Natural killer cell (primary cell): ENCODE results near the gene PPP2R1B.

DNA sequence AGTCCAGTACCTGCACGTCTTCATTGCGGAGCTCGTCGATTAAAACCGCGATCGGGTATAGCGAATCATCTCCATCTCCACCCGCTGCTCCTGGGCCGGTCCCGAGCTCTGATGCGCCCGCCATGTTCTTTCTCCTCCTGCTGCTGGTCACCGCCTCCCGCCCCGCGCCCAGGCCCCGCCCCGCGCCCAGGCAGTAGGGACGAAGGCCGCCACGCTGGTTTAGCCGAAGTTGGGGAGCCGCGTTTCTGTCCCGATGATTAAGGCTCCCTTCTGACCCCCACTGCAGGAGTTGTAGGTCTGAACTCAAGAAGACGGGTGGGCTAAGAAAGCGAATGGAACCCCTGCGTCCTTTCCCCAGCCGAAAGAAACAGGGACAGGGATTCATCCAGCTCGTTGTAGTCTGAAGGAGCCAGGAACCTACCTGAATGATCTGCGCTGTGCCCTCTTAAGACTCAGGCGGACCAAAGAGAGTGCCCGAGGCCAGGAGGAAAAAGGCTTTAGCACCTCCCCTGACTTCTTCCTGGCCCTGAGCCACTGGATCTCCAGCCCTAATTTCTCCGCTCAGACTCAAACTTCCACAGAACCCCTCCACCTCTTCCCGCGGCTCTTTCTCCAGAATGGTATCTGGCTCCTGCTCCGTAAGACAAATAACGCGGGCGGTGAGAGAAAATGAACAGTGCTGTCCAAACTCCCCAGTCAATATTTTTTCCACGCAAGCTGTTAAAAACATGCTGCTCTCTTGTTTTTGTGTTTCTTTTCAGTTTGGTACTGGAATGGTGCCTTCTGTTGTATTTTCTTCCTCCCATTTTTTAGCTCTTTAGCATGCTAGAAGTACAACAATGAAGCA, at the start of gene PPP2R1B:
PPP2R1B (minus strand) TSS at position 152 of the 847 bp plus-strand sequence.
- PRO-cap, result bidirectional peak, plus-strand start at position 193 of the sequence, minus-strand start at position 131 of the sequence

DNA sequence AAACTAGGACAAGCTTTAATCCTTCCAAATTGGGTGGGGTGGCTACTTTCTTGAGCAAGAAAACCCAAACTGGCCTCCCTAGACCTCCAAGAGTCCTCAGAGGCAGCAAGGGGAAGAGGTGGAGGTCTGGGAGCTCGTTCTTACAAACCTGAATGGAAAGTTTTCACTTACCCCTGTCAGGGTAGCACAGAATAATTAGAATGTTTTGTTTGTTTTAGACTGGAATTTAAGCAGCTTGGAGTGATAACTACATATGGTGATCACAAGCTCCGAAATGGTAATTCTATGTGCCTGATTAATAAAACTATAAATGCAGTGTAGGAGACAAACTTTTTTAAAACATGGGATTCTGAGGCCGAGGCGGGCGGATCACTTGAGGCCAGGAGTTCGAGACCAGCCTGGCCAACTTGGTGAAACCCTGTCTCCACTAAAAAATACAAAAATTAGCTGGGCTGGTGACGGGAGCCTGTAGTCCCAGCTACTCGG, 939 bp upstream of the PPP2R1B start:
- PRO-cap, result no peak

GRCh38 chr11:111927408-111927748, 8.7 kb downstream of the C11orf52 start:
- PRO-cap, result no peak

- PRO-cap, result no peak
Observed at GRCh38 chr11:111938041-111939396, 1.4 kb downstream of the DIXDC1 start.

- PRO-cap, result no peak
Observed at GRCh38 chr11:112016911-112017430, 8.2 kb upstream of the DLAT start.

GRCh38 chr11:112025754-112026230, 584 bp downstream of the DLAT start:
- PRO-cap, result no peak

DNA sequence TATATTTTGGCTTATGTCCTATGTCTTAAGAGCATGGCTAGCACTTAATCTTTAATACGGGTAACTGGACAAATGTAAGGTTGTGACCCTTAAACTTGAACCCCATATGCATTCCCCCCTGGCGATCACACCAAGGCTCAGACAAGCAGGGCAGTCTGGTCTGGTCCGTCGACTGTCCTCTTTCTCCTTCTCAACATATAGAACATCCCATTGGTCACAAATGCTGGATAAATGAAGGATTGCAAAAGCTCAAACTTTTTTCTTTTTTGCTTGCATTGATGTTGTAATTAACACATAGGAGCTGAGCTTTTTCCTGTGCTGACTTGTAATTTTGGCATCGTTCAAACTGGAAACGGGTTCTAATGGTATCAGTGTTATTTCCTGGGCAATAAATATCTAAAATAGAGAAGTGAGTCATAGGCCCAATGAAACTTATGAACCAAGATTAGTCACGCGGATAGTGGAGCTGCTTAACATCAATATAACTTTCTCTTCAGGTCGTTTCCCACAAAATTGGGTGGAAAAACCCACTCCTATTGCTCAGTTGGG, 33.6 kb downstream of the SDHD start:
- PRO-cap, result no peak

DNA sequence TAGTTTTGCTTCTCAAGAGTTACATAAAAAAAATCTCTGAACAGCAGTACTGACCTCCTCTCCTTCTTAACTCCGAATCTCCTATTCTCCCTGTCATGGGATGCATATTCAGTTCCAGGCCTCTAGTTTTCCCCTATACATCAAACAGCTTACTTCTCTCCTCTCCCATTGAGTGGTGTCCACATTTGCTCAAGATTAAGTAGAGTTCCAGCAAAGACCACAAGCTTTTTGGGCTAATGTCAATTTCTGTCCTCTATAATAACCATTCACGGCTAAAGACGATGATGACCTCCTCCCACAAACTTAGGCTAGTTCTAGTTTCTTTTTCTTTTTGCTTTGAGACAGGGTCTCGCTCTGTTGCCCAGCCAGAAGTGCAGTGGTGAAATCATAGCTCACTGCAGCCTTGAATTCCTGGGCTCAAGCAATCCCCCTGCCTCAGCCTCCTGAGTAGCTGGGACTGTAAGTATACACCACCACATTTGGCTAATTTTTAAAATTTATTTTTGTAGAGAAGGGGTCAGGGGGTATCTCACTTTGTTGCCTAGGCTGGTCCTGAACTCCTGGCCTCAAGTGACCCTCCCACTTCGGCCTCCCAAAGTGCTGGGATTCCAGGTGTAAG, 19.9 kb downstream of the IL18 start:
- PRO-cap, result no peak

DNA sequence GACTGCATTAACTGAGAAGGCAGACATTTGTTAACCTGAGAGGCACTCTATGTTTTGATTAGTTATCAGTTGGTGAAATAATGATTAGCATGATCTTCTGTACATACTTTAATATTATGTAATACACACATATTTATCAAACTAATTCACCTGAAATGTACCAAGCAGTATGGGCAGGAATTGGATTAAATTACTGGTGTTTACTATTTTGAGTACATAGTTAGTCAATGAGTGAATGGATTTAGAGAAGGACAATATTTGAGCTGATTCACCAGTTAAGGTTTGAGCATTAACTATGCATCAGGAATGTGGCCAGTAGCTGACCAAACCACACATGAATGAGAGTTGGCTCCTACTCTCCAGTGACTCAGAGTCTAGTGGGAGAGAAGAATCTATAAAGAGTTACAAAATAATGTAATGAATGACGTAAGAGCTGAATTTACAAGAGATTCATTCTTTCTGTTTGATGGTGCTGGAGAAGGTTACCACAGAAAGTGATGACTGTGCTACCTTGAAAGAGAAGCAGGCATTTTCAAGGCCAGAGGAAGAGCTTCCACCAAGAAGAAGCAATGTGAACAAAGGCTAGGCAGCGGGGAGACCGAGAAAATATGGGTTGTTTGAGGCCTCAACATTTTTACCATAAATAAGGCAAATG, 6.6 kb downstream of the IL18 start:
- PRO-cap, result no peak

DNA sequence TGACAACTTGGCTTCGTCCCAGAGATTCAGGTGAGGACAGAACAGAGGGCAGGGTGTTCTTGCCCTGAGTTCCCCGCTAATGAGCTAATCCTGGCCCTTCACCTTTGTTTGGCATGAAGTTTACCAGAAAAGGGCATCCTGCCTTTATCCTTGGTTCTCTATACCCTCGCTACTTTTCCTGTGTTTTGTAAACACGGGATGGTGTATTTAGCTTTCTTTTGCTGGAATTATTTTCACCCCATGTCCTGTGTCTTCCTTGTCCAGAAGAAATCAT, 10.4 kb upstream of the PLET1 start:
- PRO-cap, result no peak

GRCh38 chr11:112553115-112553449, 292.4 kb upstream of the PLET1 start:
- PRO-cap, result no peak

DNA sequence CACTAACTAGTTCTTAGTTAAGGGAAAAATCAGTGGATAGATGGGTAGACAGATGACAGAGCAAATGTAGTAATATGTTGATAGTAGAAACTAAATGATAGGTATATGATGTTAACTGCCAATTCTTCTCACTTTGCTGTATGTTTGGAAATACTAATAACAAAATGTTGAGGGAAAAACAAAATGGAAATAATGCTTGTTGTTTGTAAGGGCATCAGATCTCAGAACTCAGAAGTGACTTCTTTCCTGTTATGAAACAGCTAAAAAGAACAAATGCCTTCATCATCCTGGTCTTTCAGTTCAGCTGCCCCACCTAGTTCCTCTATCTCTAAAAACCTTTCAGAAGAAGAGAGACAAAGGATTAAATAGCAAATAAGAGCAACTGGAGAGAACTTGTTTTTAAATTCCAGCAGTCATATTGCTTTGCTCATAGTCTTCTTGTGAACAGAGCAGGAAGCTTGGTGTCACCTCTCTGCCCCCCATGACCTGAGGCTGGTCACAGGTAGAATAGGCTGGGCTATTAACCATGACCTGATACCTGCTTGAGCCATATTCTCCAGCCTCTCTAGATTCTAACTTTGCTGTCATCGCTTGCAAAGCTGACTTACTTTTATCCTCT, 345.3 kb upstream of the NCAM1 start:
- PRO-cap, result no peak

GRCh38 chr11:112881330-112882002, 79.8 kb upstream of the NCAM1 start:
- PRO-cap, result no peak

- PRO-cap, result no peak
Observed at GRCh38 chr11:112950192-112950568, 11.0 kb upstream of the NCAM1 start.

GRCh38 chr11:113309729-113310024, 4.7 kb upstream of the TTC12 start:
- PRO-cap, result no peak

DNA sequence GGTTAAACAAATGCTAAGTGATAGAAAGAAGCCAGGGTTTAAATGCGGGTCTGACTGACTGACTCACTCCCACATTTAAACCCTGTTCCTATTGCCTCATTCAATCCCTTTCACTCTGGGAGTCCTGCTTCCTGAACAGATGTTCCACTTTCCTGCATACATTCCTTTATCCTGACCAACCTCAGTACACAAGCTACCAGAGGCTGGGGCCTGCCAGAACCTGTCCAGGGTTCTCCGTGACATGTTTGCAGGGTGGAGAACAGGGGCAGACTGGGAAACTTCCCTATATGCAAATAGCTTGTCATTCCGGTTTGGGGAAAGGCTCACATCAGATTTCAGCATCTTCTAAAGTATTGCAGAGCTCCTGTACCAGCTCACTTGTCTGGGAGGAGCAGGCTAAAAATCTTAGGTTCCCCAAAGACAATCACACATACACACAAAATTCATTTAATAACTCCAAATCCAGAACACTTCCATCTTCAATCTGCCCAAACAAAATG, 3.0 kb upstream of the ANKK1 start:
- PRO-cap, result no peak

DNA sequence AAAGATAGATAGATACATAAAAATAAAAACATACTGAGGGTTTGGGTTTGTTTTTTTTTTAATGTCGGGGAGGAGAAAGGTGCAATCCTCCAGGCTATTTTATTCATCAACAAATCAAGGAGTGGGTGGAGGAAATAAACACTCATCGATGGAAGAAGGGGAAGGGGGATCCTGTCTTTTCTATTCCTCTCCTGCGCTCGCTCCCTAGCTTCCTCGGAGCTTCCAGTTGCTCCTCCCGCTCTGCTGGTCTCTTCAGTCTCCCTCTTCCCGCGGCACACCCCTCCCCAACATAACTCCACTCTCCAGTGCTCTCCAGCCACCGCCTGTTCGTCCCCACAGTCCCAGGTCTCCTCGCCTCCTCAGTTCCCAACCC, 528 bp downstream of the ZW10 start:
- PRO-cap, result no peak

DNA sequence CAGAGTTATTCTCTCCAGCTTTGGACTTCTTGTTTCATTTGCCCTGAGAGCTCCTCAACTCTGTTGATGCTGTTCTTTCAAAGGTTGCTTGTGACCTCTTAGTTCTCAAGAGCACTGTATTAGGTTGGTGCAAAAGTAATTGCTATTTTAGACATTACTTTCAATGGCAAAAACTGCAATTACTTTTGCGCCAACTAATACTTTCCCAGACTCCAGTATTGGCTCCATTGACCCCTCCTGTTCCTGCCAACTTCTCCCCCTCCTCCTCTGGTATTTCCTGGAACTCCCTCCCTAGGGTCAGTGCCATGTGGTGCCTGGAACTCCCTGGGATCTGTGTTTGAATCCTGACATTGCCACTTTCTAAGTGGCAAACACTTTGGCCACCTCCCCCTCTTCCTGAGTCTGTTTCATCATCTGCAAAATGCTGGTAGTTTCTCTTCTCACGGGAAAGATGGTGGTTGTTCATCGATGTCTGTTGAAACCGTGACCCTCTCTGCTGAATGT, 27.3 kb downstream of the ZBTB16 start:
- PRO-cap, result no peak

GRCh38 chr11:114123673-114124382, 64.3 kb downstream of the ZBTB16 start:
- PRO-cap, result no peak

DNA sequence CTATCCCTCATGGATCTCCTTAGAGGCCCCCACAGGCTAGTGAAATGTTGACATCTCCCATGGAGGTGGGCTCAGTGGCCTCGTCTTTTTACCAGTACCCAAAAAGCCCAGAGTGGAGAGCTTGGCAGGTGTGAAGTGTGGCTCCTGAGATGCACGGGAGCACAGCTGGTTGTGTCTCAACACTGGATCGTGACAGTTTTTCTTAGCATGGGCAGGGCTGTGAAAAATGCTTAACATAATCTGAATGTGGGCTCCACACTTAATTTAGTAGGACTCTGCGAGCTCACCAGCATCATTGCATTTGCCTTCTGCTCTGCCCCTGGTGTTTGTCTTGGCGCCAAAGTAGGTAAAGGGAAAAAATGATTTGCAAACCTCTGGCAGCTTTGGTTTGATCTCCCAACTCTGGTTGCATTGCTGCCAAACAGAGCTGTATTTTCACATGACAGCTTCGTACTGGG, 74.4 kb downstream of the ZBTB16 start:
- PRO-cap, result unidirectional peak, plus-strand start at position 270 of the sequence